Sternocleidomastoid (tissue), 1 donor: ENCODE measurements around the genes NOTO and WBP1.

GRCh38 chr2:73202073-73202732 is at the start of gene NOTO:
NOTO (plus strand) TSS chr2:73202574.
- PRO-cap = no peak

DNA sequence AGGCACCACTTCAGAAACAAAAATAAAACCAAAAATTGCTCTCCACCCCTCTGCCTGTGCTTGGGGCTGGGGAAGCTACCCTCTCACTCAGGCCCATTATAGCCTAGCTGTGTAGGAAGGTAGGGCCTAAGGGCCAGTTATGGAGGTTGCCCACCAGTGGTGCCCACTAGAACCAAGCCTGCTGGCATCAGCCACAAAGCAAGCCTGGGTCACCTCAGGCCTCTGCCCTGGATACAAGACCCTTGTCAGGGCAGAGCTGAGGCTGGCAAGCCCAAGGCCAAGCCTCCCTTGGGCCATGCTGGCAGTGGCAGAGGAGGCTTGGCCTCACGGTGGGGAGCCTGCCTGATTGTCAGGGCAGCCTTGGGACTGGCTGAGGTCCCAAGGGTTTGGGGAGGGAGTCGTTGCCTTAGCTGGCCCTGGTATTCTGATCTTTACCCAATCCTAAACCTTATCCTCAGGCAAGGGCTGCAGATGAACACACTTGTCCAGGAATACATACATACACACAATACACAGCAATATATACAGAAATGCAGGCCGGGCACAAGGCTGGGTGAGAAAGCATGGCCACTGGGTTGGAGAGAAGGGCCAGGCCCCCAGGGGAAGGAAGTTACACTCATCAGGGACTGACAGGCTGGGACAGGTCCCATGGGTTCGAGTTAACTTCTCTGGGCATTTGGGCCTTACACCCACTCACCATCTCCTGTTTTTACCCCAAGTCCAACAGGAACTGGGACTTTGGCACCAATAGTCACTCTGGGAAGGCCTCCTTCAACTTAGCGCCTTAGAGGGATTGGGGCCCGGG is 21.0 kb downstream of the CCT7 start:
- PRO-cap = no peak

DNA sequence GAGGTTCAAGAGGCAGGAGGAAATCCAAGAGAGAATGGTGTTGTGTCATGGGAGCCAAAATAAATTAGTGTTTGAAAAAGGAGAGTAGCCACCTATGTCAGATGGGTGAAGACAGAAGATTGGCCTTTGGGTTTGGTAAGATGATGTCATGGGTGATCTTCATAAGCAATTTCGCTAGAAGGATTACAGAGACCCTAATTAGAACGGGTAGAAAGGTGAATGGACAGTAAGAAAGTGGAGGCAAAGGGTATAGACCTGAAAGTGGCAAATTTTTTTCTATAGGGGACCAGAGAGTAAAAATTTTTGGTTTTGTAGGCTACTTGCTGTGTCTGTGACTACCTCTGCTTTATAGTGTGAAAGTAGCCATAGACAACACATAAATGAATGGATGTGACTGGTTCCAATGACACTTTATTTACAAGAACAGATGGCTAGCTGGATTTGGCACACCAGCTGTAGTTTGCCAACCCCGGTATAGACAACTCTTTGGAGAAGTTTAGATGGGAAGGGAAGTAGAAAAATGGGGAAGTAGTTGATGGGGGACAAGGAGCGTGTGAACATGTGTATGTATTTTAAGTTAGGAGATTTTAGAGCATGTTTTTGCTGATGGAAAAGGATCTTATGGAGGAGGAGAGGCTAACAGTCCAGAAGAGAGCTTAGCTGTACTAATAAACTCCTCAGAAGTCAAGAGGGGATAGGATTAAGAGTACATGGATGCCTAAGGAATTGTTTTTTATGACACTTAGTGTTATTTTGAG is 9.3 kb downstream of the STAMBP start:
- PRO-cap = no peak

- PRO-cap = no peak
Observed at GRCh38 chr2:73870075-73870600, 22.7 kb upstream of the ACTG2 start.

GRCh38 chr2:73897051-73897730 is 4.4 kb downstream of the ACTG2 start:
- PRO-cap = no peak

DNA sequence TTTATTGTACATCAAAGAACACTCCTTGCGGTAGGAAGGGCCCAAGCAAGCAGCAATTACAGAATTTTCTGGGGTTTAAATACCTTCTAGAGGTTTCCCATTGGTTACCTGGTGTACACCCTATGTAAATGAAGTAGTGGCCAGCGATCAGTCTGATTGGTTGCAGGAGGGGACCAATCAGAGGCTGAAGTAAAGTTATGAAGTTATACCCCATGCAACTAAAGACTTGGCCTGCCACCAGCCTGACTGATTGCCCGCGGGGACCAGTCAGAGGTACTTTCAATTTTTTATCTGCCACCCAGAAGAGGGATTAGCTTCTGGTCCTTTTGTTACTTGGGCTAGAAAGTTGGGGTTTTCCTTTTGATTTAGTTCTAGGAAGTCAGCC is 1.7 kb upstream of the DGUOK start:
- PRO-cap = no peak

DNA sequence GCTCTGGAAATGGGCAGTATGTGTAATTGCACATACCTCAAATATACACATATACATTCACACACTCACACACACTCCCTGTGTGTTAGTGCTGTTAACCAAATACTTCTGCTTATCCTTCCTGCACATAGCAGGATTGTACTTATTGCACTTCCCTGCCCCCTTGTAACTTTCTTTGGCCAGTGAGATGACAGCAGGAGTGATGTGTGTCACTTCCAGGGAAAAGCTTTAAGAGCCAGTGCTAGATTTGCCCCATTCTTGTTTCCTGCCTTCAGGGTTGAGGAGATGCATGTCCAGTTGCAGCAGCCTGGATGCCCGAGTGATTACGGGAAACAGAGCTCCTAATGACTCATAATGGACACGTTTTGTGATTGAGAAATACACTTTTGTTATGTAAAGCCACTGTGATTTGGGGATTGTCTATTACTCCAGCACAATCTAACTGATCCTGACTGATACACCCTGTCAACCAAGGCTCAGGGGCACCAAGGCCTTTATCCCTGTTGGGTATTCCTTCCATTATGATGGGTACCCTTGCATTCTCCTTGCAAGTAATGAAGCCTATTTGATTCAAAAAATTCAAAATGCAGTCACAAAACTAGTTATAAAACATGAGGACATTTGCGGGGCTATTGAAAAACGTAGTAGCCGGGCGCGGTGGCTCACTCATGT is 5.0 kb upstream of the TET3 start:
- PRO-cap = no peak

GRCh38 chr2:73980952-73981877 is 3.5 kb upstream of the TET3 start:
- PRO-cap = bidirectional peak, plus-strand start at chr2:73981714, minus-strand start at chr2:73981419

- PRO-cap = bidirectional peak, plus-strand start at chr2:73983965, minus-strand start at chr2:73983772
Observed at GRCh38 chr2:73983419-73983943, 1.2 kb upstream of the TET3 start.

GRCh38 chr2:73985354-73985434 is 484 bp downstream of the TET3 start:
- PRO-cap = bidirectional peak, plus-strand start at chr2:73985489, minus-strand start at chr2:73985394

DNA sequence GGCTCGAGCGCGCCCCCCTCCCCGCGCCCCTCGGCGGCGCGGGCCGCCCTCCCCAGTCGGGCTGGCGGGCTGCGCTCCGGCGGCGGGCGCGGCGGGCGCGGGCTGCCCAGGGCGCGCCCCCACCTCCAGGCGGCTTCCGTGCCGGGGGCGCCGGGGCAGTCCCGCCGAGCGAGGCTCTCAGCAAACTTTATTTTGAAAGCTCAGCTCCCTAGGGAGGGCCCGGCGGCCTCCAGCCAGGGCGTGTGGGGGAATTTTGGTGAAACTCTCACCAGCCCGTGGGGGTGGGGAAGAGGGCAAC is 674 bp downstream of the TET3 start:
- PRO-cap = bidirectional peak, plus-strand start at position 55 of the sequence, minus-strand start outside the sequence

GRCh38 chr2:74020977-74021790 is 36.5 kb downstream of the TET3 start:
- PRO-cap = no peak

GRCh38 chr2:74079683-74080258 is 67.9 kb downstream of the BOLA3 start:
- PRO-cap = no peak

DNA sequence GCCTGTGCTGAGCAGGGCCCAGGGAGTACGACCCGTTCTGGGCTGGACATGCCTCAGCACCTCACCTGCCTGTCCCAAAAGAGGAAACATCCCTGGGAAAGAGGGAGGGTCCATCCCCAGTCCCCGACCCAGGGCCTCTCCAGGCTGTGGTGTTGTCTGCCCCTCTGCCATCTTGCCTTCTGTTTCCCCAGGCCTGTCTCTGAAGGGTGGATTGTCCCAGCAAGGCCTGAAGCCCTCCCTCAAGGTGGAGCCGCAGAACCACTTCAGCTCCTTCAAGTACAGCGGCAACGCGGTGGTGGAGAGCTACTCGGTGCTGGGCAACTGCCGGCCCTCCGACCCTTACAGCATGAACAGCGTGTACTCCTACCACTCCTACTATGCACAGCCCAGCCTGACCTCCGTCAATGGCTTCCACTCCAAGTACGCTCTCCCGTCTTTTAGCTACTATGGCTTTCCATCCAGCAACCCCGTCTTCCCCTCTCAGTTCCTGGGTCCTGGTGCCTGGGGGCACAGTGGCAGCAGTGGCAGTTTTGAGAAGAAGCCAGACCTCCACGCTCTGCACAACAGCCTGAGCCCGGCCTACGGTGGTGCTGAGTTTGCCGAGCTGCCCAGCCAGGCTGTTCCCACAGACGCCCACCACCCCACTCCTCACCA is 47.4 kb downstream of the BOLA3 start:
- PRO-cap = unidirectional peak, minus-strand start at position 174 of the sequence

DNA sequence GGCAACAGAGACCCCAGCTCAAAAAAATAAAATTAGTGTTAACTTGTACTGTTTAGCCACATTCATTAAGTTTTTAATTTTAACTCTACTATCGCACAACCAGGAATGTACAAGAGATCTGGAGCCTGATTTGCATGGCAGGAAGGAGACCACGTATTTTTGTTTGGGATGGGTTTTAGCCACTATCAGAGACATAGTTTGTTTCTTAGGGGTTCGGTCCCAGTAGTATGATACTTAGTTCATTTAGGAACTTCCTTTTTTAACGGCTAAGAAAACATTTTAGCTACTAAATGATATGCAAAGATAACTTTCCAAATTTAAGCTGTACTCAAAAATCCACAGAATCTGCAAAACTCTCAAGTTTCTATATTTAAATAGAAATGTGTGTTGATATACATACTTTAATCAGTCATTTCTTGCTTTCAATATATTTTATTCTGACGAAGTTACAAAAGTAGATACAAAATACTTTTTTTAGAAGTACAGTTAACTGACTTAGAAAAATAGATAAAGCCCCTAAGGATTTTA is 4.5 kb upstream of the BOLA3 start:
- PRO-cap = no peak

DNA sequence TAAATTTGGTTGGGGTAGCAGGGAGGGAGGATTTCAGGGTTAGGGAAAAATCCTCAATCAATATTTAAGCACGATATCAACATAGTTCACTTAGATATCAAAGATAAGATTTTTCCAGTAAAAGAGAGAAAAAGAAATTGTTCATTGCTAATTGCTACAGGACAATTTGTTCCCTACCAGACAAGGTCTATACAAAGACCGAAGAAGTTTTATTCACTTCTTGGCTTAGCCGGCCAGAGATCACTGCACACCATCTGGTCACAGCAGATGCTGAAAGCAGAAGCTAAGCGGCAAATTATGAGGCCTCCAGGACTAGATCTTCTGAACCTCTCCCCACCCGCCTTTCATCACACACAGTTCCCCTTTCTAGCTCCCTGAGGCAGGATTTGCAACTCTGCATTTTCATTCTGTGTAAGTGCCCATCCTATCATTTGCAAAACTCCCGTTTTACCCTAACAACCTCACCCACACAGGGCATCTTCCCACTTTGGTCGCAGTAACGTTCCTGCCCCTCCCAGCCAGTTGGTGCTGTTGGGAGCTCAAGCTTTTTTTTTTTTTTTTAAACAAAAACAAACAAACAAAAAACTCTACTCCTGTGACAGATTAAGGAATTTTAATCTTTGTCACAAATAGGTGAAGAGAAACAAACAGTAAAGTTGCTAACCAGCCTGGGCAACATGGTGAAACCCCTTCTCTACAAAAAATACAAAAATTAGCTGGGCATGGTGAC is 3.0 kb upstream of the MOB1A start:
- PRO-cap = no peak

- PRO-cap = no peak
Observed at GRCh38 chr2:74278068-74278614, 65.1 kb downstream of the SLC4A5 start.

DNA sequence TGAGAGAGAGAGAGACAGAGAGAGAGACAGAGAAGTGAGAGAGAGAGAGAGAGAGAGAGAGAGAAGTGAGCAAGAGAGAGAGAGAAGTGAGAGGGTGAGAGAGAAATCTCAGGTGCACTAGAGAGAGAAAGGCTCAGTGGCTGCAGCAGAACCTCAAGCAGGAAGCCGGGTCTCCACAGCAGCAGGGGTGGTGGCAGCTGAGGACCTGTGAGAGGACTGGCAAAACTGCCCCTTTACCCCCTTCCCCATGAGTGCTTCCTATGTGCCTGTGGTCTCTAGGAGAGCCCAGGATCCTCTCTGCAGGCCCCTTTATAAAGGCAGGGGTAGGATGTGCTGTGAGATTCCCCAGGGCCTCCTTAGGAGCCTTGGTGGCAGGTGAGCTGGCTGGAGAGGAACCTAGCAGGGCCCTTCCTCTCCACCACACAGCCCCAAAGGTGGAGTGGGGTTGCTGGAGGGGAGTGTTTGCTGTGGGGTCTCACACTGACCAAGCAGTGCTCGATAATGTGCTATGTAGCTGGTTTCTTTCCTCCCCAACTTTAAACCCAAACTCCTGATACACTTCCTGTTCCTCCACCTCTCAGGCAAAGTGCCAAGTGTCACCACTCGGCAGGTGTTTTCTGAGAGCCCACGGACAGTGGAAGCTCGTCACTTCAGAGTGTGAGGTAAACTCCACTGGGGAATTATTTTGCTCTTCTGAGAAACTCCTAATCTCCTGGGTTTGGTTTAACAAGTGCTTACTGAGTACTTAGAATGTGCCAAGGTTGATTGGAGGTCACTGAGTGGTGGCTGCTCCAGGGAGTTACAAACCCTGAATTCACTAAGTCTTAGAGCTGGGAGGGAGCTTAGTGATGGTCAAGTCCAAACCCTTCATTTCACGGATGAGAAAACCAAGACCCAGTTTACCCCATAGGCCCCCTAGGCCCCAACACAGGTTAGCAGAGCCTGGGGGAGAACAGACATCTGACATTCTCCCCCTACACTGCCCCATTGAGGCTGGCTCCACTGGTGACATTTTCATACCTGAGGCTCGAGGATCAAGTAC is 52.3 kb downstream of the SLC4A5 start:
- PRO-cap = no peak

- PRO-cap = unidirectional peak, minus-strand start at chr2:74457928; bidirectional peak, plus-strand start at chr2:74458457, minus-strand start at chr2:74458094
Observed at GRCh38 chr2:74457844-74458647, at the start of gene WBP1. WBP1 (plus strand) TSS chr2:74458438.

GRCh38 chr2:74460198-74460940 is 2.1 kb downstream of the WBP1 start:
- PRO-cap = no peak